ENCODE measurements around a stretch of chr6.

DNA sequence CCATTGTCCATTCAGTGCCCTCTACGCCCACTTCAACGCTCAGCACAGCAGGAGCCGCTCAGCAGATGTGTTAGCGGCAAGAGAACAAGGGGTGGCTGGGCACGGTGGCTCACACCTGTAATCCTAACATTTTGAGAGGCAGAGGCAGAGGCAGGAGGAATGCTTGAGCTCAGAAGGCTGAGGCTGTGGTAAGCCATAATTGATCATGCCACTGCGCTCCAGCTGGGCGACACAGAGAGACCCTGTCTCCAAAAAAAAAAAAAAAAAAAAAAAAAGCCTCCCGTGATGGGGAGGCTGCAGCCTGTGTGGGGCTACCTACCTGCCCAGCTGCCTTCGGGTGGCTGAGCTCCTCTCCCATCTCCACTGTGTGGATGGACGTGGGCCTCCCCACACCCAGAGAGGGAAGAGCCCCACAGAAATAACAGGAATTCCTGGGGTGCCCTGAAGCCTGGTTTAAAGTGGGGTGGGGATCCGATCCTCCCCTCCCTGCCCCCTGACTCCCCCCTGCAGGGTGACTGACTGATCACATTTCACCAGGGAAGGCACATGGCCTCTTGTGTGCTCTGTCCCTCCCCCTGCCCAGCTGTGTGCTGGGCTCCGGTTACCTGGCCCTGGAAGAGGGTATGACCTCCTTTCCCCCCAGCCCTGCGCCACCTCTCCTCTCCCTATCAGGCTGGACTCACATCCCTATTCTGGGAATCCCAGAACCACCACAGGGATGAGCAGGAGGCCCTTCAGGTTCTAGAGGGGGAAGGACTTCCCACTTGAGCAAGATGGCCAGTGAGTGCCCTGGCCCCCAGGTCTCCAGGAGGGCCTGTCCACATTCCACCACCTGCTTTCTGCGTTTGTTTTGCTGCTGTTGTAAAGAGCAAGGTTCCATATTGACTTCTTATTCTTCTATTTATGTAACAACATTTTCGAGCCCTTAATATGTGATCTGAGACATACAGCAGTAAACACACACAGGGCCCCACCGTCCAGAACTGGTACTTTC lies 2.0 kb upstream of the IP6K3 start:
- PRO-cap: no peak

DNA sequence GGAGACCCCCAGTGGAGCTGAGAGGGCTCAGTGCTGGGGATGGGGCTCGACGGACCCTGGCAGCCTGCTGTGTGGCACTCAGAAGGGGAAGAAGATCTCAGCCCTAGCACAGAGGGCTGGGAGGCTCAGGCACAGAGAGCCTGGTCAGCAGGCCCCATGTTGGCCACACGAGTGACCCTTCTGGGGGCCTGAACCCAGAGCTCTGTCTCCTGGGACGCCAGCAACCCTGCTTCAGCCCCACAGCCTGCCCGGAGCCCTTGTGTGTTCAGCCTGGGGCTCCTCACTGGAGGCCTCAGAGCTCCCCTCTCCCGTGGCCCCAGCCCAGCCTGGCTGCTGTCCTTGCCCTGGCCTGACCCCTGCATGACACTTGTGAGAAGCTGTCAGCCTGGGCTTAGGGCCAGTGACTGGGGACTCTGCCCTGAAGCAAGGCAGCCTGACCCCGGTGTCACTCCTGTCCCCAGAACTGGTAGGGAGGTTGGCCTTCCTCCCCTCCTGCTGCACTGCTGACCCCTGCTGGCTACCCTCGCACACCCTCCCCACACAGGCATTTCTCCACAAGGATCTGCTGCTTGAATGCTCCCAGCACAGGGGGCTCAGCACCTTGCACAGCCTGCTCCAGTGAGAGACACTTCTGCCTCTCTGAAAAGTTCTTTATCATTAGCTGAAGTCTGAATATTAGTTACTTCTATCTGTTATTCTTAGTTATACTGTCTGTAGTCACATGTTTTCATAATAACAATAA lies 15.3 kb upstream of the IP6K3 start:
- PRO-cap: no peak

- PRO-cap: no peak
Measured at GRCh38 chr6:33769797-33770598, 18.9 kb downstream of the LEMD2 start.

- PRO-cap: no peak
Measured at GRCh38 chr6:33824289-33824743, 20.5 kb upstream of the MLN start.

- PRO-cap: no peak
Measured at GRCh38 chr6:34094277-34094699, 51.6 kb downstream of the GRM4 start.

GRCh38 chr6:34234770-34235050 lies 2.0 kb upstream of the HMGA1 start:
- PRO-cap: no peak

DNA sequence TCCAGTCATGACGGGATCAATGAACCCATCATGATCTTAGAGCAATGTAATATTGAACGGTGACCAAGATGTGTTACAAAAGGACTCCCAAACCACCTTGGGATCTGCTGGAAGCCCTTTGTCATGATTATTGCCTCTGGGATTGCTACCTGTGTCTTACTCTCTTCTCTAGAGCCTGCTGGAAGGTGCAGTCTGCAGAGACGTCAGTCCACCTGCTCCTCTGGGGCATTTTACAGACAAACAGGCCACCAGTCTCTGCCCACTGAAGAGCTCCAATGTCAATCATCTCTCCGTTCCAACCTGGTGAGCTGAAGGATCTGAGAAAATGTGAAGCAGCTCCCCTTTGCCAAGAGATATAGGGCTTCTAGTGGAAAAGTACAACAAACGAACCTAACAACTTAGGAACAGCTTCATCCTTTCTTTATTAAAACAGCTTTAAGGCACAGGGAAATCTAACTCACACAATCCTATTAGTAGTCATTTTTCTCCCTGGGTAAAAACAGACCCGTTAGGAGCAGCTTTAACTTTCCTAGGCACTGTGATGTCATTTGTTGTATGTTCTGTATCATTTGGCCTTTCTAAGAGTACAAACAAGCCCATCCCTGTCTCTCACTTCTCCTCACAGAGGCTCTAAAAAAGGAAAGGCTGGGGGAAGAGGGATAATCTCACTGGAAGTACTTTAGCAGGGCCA lies 8.4 kb downstream of the NUDT3 start:
- PRO-cap: no peak

- PRO-cap: bidirectional peak, plus-strand start at chr6:34391208, minus-strand start at chr6:34391154
Measured at GRCh38 chr6:34390409-34391470, 1.7 kb downstream of the NUDT3 start.

- PRO-cap: bidirectional peak, plus-strand start at chr6:34425533, minus-strand start at chr6:34425415; unidirectional peak, minus-strand start at chr6:34425813
Measured at GRCh38 chr6:34424872-34425942, 662 bp downstream of the RPS10 start.

DNA sequence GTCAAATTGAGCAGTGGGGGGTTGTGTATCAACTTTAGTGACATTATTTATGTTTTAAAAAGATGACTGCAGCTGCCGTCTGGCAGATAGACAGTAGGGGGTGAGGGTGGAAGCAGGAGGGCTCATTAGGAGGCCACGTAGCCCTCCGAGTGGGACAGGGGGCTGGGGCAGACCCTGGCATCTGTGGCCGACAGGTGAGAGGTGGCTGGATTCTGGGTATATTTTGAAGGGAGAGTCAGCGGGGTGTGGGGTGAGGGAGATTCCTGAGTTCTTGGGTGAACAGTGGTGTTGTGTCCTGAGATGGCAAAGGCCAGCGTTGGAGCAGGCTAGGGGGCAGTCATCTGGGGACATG lies 19.3 kb downstream of the PACSIN1 start:
- PRO-cap: no peak

- PRO-cap: no peak
Measured at GRCh38 chr6:34580792-34581275, 24.7 kb upstream of the SPDEF start.

- PRO-cap: no peak
Measured at GRCh38 chr6:34597604-34597989, 41.5 kb upstream of the SPDEF start.

- PRO-cap: no peak
Measured at GRCh38 chr6:34673656-34674037, 22.9 kb downstream of the ILRUN start.

- PRO-cap: no peak
Measured at GRCh38 chr6:34916662-34917115, 27.6 kb downstream of the ANKS1A start.

DNA sequence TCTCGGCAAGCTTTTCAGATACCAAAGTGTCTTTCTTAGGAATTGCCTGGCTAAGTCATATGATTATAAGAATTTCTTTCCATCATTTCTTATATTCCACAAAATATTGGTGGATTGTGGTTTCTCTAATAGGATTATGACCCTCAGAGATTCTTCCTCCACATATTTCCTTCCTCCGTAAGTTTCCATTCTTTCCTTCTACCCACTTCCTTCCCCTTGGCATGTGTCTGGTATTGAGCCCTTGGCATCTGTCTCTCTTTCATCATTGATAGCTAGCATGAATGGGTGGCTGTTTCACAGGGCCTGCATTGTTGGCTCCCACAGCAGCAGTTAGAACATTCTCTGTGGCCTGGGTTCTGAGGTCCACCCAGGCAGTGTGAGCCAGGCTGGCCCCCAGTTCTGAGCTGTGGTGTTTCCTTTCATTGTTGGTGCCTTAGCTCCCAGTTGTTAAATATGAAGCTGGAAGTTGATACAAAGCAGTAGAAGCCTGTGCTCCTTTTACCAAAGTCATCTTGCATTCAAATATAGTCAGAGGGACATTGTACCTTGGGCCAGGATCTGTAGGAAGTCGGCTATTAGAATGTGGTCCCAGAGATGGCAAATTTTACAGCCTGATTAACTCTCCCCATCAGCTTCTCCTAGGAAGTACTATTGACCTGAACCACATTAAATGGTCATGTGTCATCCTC lies 125.3 kb downstream of the ANKS1A start:
- PRO-cap: no peak

- PRO-cap: no peak
Measured at GRCh38 chr6:35202159-35202720, 11.5 kb upstream of the SCUBE3 start.

- PRO-cap: no peak
Measured at GRCh38 chr6:35240808-35241470, 18.6 kb upstream of the ZNF76 start.

- PRO-cap: no peak
Measured at GRCh38 chr6:35299491-35300110, 2.0 kb downstream of the DEF6 start.

- PRO-cap: no peak
Measured at GRCh38 chr6:35300791-35301312, 3.2 kb downstream of the DEF6 start.

- PRO-cap: unidirectional peak, plus-strand start at chr6:35302803; unidirectional peak, plus-strand start at chr6:35302842; bidirectional peak, plus-strand start at chr6:35303096, minus-strand start at chr6:35303027
Measured at GRCh38 chr6:35302348-35303241, 5.0 kb downstream of the DEF6 start.